Pericardium (tissue), 1 donor: ENCODE data around the genes SHISA6 and ADORA2B.

GRCh38 chr17:10630162-10630639 lies 26.9 kb downstream of the MYH3 start:
- RRBS, result no CpG with 5 or more reads among the region's 17 CpGs

DNA sequence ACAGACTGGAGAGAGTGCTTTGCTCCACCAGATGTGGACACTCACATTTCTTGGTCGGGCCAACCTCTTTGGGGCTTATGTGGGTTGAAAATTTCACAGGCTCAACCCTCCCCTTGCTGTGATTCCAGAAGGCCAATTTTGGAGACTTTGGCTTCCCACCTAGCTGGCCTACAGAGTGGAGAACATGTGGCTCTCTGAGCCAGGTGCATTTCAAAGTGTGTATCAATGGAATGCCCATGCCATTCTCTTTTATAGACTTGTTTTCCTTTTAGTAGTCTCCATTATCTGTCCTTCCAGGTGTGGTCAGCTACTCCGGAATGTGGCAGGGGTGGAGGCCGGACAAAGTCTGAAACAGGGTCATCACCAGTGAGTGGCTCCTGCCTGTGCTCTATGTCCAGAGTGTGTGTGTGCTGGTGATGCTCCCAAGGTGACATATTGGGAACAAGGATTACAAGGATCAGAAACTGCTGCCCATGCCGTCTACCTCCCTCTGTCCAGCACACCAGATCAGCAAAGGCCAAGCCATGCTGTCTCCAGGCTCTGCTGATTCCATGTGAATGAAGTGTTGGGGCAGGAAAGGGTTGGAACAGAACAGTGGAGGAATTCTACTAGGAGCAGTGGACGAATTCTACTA lies 3.8 kb upstream of the TMEM220 start:
- RRBS, result no CpG with 5 or more reads among the region's 5 CpGs

DNA sequence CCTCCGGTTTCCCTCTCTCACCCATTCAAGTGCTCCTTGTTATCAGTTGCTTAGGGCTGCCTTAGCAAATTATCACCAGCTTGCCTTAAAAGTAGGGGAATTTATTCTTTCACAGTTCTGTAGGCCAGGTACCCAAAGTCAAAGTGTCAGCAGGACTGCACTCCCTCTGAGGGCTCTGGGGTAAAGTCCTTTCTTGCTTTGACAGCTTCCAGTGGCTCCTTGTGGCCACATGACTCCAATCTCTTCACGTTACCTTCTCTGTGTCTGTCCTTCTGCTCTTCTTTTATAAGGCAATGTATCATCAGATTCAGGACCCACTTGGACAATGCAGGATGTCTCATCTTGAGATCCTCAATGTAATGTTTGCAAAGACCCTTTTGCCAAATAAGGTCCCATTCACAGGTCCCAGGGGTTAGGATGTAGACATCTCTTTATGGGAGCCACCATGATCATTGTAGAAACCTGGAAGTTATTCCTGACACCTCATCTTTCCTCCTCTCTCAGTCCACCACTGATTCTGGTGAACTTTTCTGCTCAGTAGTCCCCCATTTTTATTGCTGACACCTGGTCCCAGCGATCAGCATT lies 8.1 kb upstream of the TMEM220 start:
- RRBS, result no CpG with 5 or more reads among the region's 3 CpGs

GRCh38 chr17:11240882-11241681 lies at the start of gene SHISA6:
Gene SHISA6, plus strand, starts transcription at chr17:11241213.
- RRBS, result 4% methylated on average over 93 of the region's 131 CpGs

GRCh38 chr17:11978084-11978757 lies 19.1 kb downstream of the ZNF18 start:
- RRBS, result no CpG with 5 or more reads among the region's 5 CpGs

- RRBS, result no CpG with 5 or more reads among the region's 6 CpGs
Measured at GRCh38 chr17:12365674-12366437, 299.8 kb upstream of the MYOCD start.

DNA sequence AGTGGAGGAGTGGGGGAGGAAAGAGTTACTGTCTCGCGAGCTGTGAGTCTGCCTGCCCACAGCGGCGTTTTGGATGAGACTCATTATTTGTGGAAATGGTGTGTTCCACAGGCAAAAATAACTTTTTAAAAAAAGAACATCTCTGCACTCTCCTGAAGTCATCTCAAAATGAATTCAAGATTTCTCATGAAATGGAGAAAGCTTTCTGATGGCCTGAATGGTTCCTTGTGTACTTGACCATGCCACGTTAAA lies 34.5 kb upstream of the MYOCD start:
- RRBS, result no CpG with 5 or more reads among the region's 5 CpGs

- RRBS, result 61% methylated on average over 1 of the region's 8 CpGs
Measured at GRCh38 chr17:14310643-14311148, 9.8 kb downstream of the HS3ST3B1 start.

GRCh38 chr17:14329860-14331070 lies 29.4 kb downstream of the HS3ST3B1 start:
- RRBS, result no CpG with 5 or more reads among the region's 15 CpGs

GRCh38 chr17:15436225-15436946 lies 31.0 kb downstream of the CDRT4 start:
- RRBS, result no CpG with 5 or more reads among the region's 4 CpGs

DNA sequence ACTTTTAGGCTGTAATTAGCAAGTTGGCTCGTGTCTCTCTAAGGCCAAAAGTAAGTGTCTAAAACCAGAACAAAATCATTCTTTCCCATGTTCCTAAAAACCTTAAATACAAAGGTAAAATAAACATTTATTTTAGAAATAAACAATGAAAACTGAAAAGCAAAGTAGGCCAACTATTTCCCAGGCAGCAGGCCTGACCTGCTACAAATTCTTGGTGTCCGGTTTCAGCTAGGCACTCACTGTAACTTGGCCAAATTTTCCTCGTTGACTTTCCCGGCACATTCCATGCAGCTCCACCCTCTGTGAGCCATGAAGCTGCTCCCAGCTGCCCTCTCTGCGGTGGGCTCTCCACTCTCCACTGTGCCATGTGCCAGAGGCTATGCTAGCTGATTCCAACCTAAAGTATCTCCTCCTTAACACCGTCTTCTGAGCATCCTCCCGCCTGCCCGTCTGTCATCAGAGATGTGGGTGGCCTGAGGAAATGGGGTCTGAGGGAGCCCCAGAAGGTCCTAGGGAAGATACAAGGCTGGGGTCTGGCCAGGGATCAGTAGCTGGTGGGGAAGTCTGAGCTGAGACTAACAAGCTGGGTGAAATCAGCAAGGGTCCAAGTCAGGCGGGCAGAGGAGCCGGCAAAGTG lies 4.0 kb downstream of the CDRT4 start:
- RRBS, result 25% methylated on average over 3 of the region's 10 CpGs

DNA sequence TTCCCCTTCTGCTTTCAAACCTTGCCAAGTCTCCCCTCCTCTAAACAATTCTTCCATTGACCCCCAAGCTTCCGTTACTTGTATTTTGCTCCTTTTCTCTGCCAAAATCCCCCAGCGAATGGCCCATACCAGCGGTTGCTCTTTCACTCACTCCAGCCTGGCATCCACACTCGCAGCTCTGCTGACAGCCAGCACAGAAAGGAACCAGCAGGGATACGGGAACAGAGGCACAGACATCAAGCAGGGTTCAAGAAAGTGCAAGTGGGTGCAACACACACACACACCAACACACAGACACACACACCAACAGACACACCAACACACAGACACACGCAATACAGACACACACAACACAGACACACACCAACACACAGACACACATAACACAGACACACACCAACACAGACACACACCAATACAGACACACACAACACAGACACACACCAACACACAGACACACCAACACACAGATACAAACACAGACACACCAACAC lies 2.7 kb downstream of the CDRT4 start:
- RRBS, result no CpG with 5 or more reads among the region's 6 CpGs

DNA sequence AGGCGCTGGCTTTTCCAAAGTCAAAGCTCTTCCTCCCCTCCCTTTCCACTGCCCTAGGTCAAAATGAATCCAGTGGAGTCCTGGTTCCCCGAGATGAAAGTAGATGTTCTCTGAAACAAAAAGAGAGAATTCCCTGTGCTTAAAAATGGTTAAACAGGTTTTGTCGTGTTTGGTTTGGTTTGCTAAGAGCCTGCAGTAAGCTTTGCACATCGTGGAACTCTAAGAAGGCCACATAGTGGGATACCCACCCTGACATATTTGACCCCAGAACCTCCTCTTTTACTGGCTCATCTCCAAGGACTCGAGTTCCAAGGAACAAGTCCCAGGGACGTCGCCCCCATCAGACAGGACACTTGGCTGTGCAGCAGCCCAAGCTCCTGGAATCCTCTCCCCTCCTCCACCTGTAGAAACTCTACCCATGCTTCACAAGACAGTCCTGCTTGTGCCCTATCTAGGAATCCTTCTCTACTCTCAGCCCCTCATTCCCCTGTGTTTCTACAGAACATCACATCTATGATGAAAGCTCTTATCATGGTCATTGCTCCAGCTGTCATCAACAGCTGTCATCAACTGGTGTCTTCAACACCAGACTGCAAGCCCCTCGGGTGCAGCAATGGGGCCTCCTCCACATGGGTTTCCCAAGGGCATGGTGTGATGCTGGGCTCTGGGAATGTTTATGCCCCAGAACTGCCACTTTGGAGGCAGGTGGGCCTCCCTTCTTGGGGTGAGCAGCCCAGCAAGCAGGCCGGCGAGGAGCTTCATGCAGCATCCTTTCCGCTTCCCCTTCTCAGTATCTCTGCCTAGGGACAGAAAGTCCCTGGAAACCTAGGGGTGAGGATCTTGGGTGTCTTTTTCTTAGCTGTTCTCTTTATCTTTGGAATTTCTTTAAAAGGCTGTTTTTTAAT lies 21.1 kb upstream of the CDRT4 start:
- RRBS, result no CpG with 5 or more reads among the region's 11 CpGs

- RRBS, result no CpG with 5 or more reads among the region's 3 CpGs
Measured at GRCh38 chr17:15512945-15513387, 45.5 kb upstream of the CDRT4 start.

DNA sequence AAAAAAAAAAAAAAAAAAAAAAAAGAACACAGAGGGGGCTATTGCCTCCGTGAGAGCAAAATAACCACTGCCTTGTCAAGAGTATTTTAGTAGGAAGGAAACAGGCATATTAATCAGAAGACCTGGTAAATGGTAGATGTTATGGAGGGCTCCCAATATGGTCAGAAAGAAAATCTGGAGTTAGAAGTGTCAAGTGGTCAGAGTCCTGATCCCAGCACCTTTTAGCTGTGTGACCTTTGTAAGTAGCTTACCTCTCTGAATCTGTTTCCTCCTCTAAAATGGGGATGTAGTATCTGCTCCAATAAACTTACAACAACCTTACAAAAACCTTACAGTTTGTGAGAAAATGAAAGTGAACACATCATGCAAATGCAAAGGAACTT lies 23.2 kb downstream of the TRIM16 start:
- RRBS, result no CpG with 5 or more reads among the region's 1 CpG

DNA sequence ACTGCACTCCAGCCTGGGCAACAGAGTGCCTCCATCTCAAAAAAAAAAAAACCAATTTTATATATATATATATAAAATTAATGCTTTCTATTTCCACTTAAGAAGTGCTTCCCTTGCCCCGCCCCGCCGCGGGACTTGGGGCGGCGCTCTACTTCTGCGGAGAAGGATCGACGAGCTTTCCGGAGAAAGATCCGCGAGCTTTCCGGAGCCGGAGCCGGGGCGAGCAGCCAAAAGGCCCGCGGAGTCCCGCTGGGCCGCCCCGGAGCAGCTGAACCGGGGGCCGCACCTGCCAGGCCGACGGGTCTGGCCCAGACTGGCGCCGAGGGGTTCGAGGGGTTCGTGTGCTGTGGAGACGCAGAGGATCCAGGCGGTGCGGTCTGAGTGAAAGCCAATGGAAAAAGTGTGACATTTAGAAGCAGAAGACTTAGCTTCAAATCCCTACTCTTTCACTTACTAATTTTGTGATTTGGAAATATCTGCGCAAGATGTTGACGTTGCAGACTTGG lies 50.8 kb downstream of the TBC1D26 start:
- RRBS, result no CpG with 5 or more reads among the region's 34 CpGs

DNA sequence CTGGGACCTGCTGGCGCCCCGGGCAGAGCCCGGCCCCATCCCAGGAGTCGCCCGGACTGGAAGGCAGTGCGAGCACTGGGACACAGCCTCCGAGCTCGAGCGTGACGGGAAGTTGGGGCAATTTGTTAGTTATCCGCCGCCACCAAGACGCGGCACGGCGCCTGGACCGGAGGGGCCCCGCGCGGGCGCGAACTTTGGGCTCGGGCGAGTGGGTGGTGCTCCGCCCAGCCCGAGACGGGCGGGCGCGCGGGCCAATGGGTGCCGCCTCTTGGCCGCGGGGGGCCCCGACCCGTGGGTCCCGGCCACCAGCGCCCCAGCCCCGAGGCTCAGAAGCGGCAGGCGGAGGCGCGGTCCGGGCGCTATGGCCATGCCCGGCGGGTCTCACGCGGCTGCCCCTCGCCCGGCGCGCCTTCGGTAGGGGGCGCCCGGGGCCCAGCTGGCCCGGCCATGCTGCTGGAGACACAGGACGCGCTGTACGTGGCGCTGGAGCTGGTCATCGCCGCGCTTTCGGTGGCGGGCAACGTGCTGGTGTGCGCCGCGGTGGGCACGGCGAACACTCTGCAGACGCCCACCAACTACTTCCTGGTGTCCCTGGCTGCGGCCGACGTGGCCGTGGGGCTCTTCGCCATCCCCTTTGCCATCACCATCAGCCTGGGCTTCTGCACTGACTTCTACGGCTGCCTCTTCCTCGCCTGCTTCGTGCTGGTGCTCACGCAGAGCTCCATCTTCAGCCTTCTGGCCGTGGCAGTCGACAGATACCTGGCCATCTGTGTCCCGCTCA lies at the start of gene ADORA2B:
TSS of gene ADORA2B (plus strand) at position 329 of the 781 bp plus-strand sequence.
- RRBS, result 2% methylated on average over 12 of the region's 85 CpGs

DNA sequence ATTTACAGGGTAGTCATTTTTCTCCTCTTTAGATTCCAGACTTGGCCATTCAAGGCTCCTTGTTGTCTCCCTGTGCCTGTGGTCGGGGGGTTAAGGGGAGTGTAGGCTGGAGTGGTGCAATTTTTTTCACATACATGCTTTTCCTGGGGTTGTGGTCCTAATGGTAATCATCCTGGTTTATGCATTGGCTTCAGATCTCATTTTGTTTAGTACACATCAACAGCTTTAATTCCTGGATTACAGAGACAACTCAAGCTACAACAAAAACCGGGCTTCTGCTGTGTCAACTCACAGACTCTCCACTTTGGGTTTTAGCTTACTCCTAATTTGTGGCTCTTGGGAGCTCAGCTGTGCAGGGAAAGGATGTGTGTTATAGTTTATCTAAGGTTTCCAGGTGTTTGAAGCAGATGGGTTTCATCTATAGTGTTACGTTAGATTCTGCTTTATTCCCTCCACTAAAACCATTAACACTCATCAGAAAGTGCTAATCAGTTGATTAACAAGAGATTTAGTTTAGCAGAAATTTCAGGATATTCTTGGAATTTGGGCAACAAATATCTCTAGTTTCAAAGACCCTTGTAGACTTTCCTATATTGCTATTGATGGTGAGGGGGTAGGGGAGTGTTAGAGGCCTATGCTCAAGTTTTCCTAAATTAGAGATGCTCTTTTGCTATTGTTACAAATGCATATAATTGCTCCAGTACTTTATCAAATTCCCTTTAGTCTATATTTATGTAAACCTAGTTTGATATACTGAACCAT lies 22.5 kb downstream of the TTC19 start:
- RRBS, result no CpG with 5 or more reads among the region's 3 CpGs

GRCh38 chr17:16057828-16058187 lies 58.2 kb downstream of the TTC19 start:
- RRBS, result no CpG with 5 or more reads among the region's 2 CpGs

DNA sequence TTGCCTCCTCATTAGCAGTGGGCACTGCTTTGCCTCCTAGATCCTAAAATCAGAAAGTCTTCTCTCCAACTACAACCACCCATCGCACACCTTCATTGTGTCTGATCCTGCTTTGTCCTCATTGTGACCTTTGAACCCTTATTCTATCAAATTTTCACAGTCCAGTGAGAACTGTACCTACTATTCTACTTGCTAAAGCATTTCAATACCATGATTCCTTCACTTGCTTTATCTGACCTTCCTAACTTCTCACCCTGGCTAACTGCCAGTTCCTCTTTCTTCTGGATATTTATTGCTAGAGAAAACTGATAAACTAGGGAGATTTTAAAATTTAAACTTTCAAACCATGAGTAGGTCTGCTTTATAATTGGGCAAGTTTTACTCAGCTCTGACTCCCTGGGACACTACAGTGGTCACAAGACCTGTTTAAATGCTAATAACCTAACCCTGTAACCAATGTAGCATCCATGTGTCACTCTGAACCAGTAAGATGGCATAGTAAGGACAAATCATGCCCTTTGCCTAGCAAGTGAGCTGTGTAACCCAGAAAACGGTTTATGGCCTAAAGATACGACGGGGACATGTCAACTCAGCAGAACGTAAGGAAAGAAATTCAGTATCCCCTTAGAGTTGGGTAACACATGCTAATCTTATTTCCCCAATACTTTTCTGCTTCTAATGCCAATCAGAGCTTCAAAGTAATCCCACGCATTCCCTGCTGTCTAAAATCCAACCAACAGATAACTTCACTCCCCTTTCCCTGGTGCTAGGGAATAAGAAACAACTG lies 85.9 kb downstream of the NCOR1 start:
- RRBS, result no CpG with 5 or more reads among the region's 6 CpGs